Breast epithelium (tissue), 2 donors: ENCODE measurements around the genes ZNF638 and CCT7.

DNA sequence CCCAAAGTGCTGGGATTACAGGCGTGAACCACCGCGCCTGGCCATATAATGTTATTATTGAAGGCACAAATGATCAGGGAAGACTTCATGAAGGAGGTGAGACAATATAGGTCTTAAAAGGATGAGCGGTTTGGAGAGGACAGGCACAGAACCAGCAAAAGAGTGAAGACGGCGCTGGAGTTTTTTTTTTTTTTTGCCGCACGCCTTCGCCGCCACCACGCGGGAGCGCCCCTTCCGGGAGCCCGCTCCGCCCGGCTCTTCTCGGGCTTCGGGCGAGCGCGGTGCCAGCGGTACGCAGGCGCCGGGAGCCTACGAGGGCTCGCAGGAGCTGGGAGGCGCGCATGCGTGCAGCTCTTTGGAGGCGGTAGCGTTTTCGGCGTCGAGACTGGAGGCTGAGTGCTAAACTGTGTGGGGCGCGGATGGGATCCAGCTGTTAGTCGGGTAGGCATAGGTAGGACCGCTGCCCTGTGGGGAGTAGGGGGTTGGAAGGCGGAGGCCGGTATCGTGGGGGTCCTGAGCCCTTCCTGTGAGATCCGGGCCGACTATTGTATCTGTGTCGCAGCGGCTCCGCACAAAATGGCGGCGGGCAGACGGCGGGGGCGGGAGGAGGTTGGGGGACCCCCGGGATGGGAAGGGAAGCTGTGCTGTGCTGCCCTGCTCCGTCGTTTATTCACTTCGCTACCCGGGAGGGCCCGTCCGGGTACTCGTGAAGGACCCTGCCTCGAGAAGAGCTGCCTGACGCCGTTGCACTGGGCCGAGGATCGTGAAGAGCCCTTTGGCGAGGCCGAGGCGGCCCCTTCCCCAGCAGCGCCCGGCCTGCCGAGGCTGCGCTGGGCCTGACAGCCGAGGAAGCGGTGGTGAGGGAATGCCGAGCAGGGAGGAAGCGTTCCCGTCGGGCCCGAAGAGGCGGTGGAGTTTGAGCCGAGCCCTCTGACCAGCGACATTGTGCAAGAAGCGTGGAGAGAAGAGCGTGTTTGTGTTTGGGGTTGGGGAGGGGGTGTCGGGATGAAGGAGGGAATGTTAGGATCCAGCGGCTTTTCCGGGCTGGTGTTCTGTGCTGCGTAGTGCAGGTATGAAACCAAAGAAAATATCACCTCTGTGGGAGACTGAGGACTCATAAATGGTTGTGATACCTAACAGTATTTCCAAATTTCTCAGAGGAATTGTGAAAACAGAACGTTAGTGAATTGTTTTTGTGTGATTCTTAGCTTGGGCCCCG, at the start of gene ZNF638:
Gene ZNF638 (plus strand): TSS at position 358 of the 1,219 bp plus-strand sequence.
- PRO-cap: unidirectional peak, plus-strand start at position 371 of the sequence; unidirectional peak, plus-strand start at position 574 of the sequence; bidirectional peak, plus-strand start at position 992 of the sequence, minus-strand start at position 918 of the sequence
- RAMPAGE, long total RNA, 2 experiments: start-site peak on the plus strand in 2 of 2 experiments, centred at positions 368 to 791 of the sequence, 23 to 2,599 reads per replicate

DNA sequence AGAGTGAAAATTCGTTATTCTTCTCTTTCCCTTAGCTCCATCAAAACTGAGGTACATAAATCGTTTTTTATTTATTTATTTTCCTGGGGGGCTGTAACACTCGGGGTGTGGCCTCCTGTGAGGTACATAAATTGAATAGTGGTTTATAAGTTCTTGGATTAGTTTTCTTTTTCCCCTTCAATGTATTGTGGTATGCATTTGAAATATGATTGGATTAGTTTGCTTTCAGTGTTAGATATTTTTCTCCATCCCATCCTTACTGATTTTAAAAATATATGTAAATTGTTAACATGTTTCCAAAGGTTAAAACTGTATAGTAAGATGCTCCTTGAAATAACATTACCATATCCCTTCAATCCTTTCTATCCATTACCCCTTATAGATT, 7.0 kb downstream of the ZNF638 start:
- PRO-cap: no peak
- RAMPAGE, long total RNA, 2 experiments: no peak in any of the 2 experiments

DNA sequence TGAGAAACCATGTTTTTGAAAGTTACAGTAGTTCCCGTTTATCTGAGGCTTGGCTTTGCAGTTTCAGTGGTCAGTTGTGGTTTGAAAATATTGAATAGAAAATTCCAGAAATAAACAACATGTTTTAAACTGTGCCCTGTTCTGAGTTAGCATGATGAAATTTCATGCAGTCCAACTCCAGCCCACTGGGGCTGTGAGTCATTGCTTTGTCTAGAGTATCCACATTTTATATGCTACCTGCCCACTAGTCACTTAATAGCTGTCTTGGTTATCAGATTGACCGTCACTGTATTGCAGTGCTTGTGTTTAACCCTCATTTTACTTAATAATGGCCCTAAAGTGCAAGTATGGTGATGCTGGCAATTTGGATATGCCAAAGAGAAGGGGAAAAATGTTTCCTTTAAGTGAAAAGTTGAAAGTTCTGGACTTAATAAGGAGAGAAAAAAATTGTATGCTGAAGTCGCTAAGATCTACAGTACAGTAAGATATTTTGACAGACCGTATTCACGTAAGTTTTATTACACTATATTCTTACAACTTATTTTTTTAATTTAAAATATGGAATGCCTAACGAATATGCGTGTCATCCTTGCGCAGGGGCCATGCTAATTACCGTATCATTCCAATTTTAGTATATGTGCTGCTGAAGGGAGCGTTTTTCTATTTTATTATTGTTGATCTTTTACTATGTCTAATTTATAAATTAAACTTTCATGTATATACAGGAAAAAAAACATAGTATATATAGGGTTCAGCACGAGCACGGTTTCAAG, 47.8 kb downstream of the ZNF638 start:
- PRO-cap: no peak
- RAMPAGE, long total RNA, 2 experiments: no peak in any of the 2 experiments

DNA sequence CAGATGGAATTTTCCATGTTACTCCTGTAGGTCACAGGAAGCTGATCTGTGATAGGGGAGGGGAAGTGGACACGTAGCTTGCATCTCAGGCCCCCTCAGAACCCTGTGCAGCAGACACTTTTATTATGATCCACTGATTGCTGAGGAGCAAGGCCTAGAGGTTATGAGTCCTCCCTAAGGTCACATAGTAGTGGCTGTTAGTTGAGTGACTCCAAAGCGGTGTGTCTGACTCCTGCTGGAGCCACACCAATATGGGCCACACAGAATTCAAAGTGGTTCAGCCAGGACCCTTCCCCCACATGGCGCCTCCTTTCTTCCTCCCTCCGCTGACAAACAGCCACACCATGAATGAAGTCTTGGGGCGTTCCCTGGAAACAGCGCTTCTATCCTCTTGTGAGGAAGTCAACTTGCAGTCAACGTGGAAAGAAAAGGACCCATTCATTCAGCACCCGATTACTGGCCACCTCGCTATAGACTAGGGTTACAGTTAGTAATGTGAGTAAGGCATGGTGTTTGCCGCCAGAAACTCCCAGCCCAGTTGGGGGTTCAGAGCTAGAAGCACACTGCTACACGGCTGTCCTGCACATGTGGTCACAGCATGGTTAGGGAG, 8.5 kb downstream of the DYSF start:
- PRO-cap: no peak
- RAMPAGE, long total RNA, 2 experiments: no peak in any of the 2 experiments

DNA sequence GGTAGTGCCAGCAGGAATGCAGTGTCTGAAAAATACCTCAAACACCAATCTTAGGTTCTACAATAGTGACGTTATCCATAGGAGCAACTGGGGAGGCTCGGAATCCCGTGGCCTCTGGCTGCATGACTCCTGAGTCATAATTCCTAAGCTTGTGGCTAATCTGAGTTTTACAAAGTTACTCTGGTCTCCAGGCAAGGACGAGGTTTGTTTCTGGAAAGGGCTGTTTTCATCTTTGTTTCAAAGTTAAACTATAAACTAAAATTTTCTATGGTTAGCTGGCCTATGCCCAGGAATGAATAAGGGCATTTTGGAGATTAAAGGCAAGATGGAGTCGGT, 31.9 kb downstream of the DYSF start:
- PRO-cap: no peak
- RAMPAGE, long total RNA, 2 experiments: no peak in any of the 2 experiments

DNA sequence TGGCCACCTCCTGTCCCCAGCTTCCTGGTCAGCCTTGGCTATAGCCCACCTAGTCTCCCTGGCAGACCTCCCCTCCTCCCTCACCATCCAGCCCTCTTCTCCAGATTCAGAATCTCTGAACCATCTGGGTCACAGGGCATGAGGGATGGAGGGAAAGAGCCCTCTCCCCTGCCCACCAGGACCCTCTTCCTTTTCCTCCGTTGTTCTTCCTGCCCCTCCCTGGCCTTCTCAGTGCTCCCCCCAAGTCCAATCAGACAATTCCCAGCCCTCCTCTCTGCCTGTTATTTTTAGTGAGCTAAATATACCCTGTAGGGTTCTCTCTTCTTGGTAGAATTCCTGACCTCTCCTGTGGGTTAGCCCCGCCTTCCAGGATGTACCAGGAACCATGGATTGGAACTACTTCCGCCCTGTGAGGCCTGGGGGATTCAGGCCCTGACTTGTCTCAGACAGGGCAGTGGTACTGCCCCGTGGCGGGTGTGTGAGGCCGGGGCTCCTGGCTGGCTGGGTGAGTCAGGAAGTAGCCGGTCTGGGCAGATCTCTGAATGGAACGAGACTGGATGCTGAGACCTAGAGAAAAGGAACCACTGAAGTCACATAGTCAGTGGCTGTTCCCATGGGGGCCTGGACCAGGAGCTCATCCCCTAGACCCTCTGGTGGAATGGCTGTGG, 37.2 kb downstream of the DYSF start:
- PRO-cap: no peak
- RAMPAGE, long total RNA, 2 experiments: no peak in any of the 2 experiments

- PRO-cap: no peak
- RAMPAGE, long total RNA, 2 experiments: no peak in any of the 2 experiments
Measured at GRCh38 chr2:71554008-71554569, 87.6 kb downstream of the DYSF start.

GRCh38 chr2:71746777-71747518, 280.4 kb downstream of the DYSF start:
- PRO-cap: no peak
- RAMPAGE, long total RNA, 2 experiments: no peak in any of the 2 experiments

DNA sequence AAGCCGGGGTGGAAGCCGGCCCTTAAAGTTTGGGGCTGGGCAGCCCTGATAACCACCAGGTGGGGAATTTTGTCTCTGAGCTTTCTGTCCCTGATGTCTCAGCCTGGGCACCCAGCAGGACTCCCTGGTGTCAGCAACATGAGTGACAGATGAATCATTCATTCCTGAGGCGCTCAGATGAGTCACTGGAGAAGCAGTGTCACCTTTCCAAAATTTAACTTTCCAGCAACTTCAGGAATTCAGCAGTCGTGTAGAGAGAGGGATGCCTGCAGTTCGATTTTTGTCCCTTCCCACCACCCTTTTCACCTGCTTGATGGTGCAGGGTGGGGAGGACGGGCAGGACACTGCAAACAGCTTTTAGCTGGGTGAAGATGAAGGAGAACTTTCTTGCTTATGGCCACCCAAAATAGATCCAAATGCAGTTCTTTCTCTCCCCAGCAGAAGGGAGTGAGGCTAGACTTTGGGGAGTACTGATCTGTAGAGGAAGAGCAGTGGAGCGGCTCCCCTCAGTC, 318.5 kb downstream of the DYSF start:
- PRO-cap: no peak
- RAMPAGE, long total RNA, 2 experiments: no peak in any of the 2 experiments

DNA sequence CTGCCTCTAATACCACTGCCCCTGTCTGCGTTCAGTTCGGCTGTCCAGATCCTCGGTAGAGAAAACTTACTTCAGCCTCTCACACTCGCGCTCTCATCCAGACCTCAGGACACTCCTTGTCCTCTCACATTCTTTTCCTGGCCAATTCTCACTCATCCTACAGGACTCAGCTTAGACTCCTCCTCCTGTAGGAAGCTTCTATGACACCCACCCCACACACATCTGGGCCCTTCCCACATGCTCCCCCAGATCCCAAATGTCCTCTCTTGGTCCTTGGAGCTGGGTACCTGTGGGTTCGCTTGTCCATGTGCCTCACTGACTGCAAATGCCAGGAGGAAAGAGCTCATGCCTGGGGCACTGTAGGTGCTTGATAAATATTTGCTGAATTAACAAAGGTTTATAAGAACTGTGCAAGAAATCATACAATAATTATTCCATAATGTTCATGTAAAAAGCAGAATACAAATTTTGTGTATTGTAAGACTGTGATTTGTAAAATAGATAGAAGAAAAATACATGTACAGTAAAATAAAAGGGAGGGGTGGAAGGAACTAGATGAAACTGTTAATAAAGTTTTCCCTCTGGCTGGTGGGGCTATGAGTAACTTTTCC, 182.7 kb downstream of the CYP26B1 start:
- PRO-cap: no peak
- RAMPAGE, long total RNA, 2 experiments: no peak in any of the 2 experiments

- PRO-cap: no peak
- RAMPAGE, long total RNA, 2 experiments: no peak in any of the 2 experiments
Measured at GRCh38 chr2:72693184-72693440, 132.7 kb downstream of the EXOC6B start.

GRCh38 chr2:72924064-72924832, 6.9 kb downstream of the EMX1 start:
- PRO-cap: no peak
- RAMPAGE, long total RNA, 2 experiments: no peak in any of the 2 experiments

DNA sequence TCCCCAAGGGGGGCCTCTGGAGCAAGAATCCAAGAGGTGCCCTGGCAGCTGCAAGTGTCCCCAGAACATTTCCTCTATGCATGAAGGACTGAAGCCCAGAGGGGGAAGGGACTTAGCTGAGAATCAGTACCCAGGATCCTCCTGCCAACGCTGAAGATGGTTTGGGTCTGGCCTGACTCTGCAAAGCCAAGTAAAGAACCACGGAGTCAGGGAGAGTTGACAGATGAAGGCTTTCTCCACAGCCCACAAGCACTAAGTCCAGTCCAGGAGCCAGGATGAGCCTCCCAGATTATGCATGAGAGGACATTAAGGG, 14.9 kb downstream of the EMX1 start:
- PRO-cap: no peak
- RAMPAGE, long total RNA, 2 experiments: no peak in any of the 2 experiments

DNA sequence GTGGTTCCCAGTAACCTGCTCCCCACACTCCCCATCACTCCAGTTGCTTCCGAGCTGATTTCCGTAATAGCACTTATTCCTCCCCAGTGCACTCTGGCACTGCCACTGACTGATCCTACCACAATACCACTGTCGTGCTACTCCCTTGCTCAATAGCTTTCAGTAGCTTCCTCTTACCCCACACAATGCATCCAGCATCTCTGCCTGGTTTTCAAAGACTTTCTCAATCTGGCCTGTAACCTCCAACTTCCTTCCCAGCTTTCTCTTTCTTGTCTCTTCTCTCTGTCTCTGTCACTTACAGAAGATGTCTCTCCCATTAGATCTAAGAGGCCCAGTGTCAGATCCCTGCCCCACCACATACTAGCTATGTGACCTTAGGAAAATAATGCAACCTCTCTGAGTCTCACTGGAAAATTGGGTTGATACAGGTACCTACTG, 36.8 kb downstream of the SFXN5 start:
- PRO-cap: no peak
- RAMPAGE, long total RNA, 2 experiments: no peak in any of the 2 experiments

DNA sequence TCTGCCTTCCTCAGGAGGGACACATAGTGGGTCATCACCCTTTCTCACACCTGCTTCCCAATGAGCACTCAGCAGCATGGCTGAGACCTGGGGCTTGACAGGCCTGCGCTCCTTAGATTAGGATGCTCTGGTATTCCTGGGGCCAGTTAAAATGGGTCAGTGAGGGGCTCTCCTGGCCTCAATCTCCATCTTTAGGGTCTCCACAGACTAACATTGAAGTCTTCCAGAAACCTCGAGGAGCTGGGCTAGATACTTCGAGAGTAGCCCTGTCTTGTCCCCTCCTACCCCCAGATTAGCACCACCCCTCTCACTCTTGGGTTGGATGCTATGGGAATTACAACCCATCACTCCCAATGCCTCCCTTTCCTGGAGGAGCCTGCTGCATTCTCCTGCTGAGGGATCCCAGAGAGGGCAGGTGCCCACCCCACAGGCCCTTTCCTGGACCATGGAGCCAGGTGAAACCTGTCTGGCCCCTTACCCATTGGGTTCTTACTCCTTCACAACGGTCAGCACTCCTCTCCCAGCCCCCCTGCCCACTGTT, 6.3 kb downstream of the PRADC1 start:
- PRO-cap: no peak
- RAMPAGE, long total RNA, 2 experiments: no peak in any of the 2 experiments

DNA sequence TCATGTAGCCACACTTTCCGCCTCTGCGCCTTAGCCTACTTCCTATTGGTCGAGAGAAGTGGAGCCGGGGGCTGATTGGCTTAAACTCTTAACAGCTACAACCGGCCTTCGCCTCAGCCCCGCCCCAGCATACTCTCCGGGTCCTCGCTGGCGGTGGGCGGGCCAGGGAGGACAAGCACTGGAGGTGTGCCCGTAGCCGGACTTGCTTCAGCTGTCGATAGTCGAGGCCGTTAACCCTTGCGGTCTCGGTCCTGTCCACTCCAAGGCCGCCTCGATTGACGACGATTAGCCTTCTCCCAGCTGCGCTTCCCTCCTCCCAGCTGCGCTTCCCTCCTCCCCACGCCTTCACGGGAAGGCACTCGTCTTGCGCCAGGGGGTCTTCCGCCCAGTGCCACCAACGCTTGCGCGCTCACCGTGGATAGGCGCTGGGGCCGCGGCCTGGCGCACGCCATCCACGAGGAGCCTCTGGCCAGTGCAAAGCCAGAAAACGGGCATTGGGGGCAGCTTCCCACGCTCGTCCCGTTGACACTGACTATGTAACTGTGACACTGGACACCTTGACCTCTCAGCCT, 377 bp upstream of the PRADC1 start:
- PRO-cap: bidirectional peak, plus-strand start at position 174 of the sequence, minus-strand start outside the sequence
- RAMPAGE, long total RNA, 2 experiments: no peak in any of the 2 experiments

DNA sequence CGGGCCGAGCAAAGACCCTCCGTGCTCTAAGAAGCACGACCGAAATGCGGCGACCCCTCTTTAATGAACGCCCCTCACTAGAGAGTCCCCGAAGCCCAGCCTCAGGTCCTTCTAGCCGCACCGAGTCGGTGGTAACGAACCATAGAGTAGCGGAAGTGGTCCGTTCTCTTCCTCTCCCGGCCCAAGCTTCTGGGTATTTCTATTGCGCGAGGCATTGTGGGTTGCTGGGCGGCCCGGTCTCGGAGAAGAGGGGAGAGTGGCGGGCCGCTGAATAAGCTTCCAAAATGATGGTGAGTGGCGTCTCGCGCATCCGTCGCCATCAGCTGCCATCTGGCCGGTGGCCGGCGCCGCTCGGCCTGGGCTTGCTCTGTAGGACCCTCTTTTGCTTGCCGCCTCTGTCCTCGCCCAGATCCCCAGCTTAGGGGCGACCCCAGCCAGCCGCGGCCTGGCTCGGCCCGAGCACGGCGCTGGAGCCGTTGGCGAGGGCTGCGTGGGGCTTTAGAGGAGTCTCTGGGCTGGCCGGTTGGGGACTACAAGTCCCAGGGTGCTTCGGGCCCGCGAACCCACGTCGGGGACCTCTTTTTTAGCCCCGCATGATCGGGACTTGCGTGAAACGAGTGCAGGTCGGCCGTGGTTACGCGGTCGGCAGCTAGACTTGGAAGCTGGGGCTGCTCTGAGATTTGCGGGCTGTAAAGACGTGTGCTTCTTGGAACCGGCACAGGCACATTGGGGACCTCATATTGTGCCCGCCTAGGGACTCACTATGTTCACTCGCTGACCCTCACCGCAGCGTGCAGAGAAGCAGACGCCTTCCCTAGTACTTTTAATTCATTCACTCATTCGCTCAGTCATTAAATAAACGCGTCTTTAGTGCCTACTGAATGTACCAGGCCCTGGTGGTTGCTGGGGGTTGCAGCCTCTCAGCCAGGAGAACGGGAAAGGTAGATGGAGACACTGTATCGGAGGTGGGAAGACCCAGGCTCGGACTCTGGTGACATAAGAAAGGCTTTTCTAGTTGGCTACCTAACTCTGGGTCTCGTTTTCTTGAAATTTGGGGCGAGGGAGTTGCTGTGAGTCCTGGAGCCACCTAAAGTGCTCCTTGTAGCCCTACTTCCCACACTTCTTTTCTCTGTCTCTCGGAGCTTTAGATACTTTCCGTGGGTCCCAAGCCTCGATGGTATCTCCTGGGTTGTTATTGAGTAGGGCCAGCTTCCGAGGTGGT, at the start of gene CCT7:
Gene CCT7 (plus strand): TSS at position 214 of the 1,222 bp plus-strand sequence.
- PRO-cap: bidirectional peak, plus-strand start at position 224 of the sequence, minus-strand start at position 97 of the sequence; bidirectional peak, plus-strand start at position 611 of the sequence, minus-strand start at position 447 of the sequence
- RAMPAGE, long total RNA, 2 experiments: start-site peak on the plus strand in 2 of 2 experiments, centred at positions 215 to 225 of the sequence, 570 to 944 reads per replicate

- PRO-cap: no peak
- RAMPAGE, long total RNA, 2 experiments: no peak in any of the 2 experiments
Measured at GRCh38 chr2:73250982-73251683, 17.0 kb downstream of the CCT7 start.

GRCh38 chr2:73913203-73913881, 13.3 kb upstream of the DGUOK start:
- PRO-cap: no peak
- RAMPAGE, long total RNA, 2 experiments: no peak in any of the 2 experiments

DNA sequence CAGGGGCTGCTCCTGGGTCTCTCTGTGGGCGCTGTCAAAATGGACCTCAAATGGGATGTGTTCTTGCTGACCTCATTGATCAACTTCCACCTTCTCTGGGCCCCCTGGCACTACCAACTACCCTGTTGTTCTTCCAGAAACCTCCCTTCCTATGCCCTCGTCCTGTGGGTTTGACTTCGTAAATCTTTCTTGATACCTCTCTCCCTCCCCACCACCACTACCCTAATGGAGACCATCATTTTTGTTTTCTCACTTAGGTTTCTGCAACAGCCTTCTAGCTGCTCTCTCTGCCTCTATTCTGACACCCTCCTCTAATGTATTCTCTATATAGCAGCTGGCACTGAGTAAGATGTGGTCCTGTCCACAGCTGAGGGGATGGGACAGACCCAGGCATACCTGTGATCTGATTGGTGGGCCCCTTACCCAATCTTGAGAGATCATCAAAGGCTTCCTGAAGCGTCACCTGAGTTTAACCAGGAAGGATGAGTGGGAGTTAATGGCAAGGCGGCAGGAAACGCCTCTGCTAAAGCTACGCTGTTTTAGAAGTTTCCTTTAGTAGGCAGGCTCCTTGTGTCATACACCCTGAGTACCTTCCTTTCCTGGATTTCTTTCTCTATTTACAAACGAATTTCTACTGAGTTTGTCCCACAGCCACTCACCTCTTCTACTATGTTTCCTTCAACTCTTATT, 5.8 kb upstream of the TET3 start:
- PRO-cap: no peak
- RAMPAGE, long total RNA, 2 experiments: no peak in any of the 2 experiments